Iris pigment epithelial cell (primary cell): ENCODE results near the genes RGS6 and PAPLN.

- RRBS = no CpG with 5 or more reads among the region's 12 CpGs
Measured at GRCh38 chr14:71384181-71385041, 64.1 kb downstream of the SIPA1L1 start.

DNA sequence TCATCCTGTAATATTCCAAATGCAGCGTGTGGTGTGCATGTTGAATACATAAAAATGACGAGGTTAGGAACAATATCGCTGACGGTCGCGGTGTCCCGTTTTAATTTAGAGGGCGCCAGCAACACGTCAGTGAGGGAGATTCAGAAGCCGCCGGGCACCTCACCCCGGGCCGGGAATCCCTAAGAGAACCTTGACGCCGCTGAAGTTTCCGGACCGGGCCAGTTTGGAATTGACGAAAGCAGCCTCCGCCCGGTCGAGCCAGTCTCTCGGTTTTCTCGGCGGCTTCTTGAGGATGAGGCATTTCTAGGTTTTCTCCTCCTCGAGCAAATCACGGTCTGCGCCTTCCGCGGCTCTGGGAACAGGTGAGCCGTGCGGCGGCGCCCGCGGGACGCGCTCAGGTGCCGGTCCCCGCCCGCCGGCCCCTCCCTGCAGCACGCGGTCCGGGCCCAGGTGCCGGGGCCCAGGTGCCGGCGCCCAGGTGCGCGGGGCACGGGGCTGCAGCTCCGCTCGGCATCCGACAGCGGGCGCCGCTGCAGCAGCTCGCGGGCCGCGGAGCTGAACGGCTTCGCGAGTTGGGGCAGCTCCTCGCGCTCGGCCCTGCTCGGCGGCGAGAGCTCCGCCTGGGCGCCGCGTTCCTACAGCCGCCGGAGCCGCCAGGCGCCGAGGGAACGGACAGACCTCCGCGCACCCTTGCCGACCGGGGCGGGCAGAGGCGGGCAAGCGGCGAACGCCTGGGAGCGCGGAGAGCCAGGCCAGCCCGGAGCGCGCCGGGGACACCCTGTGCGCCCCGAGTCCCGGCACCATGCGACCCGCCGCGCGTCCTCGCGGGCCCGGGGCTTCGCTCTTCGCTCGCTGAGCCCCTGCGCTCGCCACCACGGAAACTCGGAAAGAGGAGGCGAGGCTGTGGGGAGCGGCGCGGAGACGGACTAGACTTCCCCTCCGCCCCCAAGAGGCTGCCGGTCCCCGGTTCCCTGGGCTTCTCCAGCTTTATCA, at the start of gene RGS6:
RGS6 (plus strand) TSS at position 558 of the 993 bp plus-strand sequence.
- RRBS = 4% methylated on average over 32 of the region's 120 CpGs

DNA sequence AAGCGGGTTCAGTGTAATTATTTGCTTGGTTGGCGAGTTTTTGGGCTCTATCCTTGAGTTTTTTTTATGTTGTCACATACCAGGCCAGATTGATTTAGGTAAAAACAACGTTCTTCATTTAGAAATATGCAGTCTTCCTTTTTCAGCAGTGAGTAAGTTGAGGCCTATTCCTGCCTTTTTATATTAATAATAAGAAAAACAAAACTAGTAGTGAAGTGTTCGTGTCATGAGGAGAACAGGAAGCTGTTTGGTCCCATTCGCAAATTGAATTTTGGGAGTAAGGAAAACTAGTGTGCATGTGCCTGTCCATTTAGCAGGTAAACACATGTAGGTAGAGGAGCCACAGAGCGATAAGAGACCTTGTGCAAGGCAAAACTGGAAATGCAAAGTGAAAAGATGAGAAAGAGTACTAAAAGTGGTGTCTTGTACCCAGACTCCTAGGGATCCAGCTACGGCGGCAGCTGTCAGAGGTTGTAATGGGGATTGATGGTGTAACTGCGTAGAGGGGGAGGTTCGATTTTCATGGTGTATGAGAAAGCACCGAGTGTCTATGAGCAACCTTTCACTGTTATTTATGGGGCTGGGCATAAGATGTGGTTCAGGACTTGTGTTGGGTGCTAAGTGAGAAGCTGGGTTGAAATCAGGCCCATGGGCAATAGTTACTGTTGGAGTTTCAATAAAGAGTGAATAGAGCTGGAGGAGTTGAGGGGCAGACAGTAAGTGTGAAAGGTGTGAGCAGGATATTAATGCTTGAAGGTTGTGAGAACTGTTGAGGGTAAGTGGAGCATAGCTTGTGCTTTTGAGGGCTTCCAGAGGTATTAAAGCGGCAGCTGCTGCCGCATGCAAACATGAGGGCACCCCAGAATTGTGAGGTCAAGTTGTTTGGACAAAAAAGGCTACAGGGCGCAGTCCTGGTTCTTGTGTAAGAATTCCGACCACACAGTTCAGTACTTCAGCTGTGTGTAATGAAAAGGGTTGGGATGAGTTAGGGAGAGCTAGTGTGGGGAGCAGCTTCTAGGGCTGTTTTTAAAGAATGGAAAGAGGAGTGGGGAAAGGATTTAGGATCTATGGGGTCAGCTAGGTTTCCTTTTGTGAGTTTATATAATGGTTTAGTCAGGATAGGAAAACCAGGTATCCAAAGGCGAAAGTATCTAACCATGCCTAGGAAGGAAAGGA, 6.7 kb upstream of the PSEN1 start:
- RRBS = no CpG with 5 or more reads among the region's 16 CpGs

GRCh38 chr14:73237019-73237654, at the start of gene PAPLN:
Gene PAPLN (plus strand): TSS chr14:73237506.
- RRBS = 4% methylated on average over 14 of the region's 39 CpGs

GRCh38 chr14:73461815-73462802, 3.8 kb upstream of the NUMB start:
- RRBS = no CpG with 5 or more reads among the region's 8 CpGs

GRCh38 chr14:73568881-73569009, 268 bp upstream of the ACOT2 start:
- RRBS = no CpG with 5 or more reads among the region's 1 CpG

DNA sequence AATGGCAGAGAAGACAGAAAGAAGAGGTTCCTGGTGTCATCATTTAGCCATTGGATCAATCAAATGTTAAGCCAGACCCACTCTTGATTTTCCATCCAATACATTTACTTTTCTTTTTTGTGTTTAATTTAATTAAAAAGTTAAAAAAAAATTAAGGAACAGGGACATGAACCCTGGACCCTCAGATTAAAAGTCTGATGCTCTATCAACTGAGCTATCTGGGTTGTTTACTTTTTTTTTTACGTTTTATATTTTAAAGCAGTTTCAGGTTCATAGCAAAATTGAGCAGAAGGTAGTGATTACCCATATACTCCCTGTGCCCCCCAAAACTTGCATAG, 3.0 kb upstream of the ACOT4 start:
- RRBS = no CpG with 5 or more reads among the region's 1 CpG

DNA sequence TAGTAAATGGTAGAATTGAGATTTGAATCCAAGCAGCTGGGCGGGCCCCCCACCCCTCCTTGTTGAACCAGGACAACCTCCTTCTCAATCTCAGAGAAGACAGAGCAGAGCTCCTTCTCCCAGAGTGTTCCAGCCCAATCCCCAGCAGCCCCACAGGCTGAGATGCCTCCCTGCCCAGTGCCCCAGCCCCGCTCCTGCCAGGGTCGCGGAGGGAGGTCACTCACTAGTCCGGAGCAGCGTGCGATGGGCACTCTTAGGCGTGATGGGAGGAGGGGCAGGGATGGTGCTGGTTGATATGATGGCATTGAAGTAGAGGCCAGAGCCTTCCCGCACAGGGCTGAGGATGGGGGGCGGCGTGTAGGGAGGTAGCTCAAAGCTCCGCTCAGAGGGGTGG, 15.2 kb upstream of the PNMA1 start:
- RRBS = no CpG with 5 or more reads among the region's 12 CpGs

DNA sequence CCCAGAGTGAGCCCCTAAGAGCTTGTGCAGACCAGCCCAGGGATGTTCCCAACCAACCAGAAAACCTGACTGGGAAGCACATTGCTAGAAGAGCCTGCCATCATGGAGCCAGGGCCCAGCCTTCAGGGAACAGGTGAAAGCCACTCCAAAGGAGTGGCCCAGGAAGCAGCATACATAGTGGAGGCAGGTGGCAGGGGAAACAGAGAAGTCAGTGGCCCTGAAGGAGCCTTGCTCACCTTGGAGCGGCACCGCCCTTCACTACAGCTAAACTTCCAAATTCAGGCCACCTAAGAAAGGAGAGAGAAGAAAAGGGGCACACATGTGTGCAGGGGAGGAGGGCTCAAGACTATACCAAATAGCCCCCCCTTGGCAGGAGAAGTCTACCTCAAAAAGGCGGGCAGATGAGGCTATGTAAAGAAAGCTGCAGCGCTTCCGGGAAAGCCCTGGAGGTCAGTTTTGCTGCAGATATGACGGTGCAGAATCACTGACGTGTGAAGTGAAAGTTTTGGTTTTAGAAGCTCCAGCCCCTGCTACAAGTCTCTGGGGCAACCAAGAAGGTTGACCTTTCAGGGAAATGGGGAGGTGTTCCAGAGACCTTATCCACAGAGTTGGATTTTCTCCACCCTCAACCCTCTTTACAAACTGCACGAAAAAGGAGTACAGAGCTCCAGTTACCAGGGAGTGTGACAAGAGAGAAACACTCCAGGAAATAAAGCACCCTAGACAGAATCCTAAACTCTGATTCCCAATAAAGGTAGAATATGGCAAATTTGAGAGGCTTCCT, 2.3 kb upstream of the MIDEAS start:
- RRBS = no CpG with 5 or more reads among the region's 8 CpGs

GRCh38 chr14:73977783-73978355, 27.8 kb downstream of the COQ6 start:
- RRBS = no CpG with 5 or more reads among the region's 5 CpGs

DNA sequence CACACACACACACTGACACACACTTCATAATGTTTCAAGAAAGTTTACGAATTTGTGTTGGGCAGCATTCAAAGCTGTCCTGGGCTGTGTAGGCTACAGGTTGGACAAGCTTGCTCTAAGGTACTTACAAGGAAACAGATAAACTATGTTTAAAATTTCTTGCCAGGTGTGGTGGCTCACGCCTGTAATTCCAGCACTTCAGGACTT, 27.4 kb downstream of the SYNDIG1L start:
- RRBS = no CpG with 5 or more reads among the region's 2 CpGs

DNA sequence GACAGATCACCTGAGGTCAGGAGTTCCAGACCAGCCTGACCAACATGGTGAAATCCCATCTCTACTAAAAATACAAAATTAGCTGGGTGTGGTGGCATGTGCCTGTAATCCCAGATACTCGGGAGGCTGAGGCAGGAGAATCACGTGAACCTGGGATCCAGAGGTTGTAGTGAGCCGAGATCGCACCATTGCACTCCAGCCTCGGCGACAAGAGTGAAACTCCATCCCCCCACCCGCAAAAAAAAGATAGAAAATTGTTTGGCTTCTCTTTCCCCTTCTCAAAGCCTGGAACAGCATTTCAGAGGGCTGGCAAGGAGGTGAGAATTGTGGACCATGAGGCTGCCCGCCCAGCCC, 22.6 kb downstream of the SYNDIG1L start:
- RRBS = no CpG with 5 or more reads among the region's 8 CpGs

DNA sequence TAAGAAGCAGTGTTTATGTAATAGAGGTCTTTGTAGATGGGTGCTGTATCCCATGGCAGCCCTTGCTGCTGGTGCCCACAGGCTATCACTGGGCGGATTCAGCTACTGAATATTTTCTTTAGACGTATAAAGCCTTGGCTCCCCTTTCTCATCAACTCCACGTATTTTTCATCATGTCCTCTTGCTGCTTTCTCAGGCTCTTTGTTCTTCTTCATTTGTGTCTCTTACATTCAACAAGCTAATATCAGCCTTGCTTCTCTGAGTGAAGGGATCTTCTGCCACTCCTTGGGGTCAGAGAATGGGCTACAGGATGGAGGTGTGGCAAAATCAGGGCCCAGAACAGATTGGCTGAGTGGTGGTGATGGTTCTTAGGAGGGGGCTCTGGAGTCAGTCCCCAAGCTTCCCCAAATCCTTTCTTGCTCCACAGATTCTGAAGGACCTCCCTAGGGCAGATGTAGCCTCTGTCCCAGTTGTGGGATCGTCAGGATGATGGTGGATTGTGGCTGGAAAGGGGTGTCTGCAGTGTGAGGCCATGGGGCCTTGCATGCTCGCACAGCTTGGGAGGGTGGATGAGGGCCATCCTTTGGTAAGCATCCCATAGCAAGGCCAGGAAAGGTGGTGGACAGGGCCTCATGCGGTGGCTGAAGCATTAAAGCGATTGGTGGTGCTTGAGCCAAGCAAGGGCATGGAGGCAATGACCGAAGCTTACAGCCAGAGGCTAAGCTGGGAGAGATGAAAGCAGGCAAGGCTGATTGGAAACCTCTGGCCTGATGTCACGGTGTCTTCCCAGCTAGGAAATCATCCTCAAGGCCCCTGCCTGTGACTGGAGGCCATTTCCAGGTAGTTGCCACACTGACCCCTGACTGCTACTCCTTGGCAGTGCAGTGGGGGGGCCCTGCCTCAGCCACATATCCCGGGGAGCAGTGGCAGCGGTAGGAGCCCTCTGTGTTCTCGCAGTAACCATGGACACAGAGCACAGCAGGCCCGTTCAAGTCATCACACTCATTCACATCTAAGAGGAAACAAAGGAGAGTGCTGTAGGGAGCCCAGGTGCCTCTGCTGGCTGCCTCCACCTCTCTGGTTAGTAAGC, 6.8 kb downstream of the ISCA2 start:
- RRBS = no CpG with 5 or more reads among the region's 13 CpGs

DNA sequence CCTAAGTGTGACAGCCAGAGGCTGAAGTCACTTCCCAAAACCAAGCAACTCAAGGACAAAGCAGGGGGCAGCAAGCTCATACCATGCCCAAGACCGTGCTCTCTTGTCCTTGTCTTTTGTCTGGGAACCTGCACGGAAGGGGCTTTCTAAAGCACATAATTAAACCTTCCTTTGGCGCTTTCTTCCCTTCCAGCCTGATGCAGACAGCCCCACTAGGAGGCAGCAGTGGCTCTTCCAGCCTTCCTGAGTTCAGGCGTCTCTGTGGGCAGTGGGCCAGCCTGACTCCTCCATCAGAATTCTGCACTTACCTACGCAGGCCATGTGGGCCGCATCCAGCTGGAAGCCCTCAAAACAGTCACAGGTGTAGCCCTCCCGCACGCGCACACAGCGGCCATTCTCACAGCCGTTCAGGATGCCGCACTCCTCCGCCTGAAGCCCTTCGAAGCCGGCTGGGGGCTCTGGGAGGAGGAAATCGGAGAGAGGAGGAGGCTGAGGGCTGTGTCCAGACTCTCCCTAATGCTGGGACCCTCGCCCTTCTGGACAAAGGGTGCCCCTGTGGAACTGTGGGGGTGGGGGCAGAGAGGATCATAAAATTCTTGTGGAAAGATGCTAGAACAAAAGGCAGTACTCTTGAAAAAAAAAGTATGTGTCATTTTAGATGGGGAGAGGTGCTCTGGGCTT, 7.7 kb downstream of the ISCA2 start:
- RRBS = no CpG with 5 or more reads among the region's 17 CpGs

DNA sequence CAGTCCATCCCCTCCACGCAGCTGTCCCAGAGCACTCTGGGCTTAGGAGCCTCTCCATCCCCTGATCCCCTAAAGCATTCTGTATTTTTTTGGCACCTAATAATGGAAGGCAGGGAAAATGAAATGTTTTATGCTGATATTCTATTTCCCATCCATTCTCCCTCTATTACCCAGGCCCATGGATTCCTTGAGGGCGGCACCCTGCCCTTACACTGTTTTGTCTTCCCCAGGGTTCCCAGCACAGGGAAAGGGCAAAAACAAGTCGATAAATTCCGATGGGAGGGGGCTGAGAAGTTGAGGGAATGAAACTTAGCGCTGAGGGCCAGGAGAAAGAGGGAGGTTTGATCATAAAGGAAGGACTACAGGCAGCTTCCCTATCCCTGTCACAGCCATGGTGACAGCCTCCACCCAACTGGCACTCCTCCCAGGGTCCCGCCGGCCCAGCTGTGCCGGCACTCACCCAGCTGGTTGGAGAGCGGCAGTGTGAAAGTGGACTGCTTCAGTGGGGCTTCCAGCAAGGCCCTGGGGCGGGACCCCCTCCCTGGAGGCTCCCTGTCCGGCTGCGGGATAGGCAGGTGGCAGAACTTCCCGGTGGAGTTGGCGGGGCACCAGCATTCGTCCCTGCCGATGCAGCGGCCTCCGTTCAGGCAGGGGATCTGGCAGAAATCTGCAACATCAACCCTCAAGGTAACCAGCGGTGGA, 58.3 kb downstream of the ISCA2 start:
- RRBS = no CpG with 5 or more reads among the region's 19 CpGs

- RRBS = 8% methylated on average over 8 of the region's 30 CpGs
Measured at GRCh38 chr14:74611324-74611666, 742 bp downstream of the LTBP2 start.

GRCh38 chr14:74656011-74656421, 44.0 kb upstream of the LTBP2 start:
- RRBS = no CpG with 5 or more reads among the region's 1 CpG

DNA sequence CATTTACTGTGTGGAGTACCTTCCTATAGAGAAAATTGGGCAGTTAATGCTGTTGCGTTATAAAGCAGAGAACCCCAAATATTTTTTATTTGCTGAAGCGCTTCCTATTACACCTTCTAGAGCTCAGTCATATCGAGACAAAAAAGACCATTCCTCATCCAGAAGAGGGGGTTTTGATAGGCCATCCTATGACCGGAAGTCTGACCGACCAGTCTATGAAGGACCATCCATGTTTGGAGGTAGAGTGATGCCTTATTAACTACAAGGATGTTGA, 48.3 kb downstream of the YLPM1 start:
- RRBS = no CpG with 5 or more reads among the region's 5 CpGs